Progenitor cell of endocrine pancreas (in vitro differentiated cells): ENCODE measurements around the genes CXCL5 and CXCL10.

GRCh38 chr4:73200598-73201146, 57.9 kb downstream of the ANKRD17 start:
- PRO-cap, result no peak

DNA sequence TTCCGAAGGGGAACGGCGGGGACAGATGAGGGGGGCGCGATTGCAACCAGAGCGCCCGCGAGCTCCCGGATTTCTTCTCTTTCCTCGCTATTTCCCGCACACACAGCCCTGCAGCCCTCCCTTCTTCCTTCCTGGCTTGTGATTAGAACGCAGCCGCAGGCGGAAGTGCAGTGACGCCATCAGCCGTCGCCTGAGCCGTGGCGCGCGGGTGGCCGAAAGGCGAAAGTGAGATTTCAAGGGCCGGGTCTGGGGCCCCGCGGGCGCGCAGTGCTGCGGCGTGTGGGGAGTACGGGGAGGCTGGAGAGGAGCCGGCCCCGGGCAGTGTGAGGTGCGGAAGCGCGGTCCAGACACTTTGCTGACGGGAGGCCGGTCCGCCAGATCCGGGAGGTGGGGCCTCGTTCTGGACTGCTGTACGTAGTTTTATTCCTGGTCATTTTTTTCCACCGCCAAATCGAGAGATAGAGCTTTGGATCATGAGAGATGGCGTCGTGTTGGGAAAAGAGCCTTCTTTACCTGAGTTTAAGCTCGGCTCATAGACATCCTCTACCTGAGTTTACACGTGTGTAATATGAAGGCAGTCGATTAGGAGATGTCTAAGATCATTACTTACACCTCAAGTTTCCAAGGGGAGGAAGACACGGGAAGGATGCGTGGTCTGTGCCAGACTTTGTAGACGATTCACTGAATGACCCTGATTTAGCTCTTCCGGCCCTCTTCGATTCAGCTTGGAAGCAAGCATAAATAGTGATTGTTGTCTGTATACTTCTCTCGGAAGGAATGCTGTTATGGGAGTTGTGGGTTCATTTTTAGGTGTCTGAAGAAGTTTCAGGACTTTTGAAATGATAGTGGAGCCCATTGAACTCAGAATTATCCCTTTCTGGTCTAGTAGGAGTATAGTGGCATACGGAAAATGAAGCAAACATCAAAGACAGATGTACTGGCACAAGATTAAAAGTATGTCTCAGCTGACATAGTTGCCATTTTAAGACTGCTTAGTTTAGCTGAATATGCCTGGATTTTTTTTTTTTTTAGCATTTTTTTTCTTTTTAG, 726 bp upstream of the ANKRD17 start:
- PRO-cap, result bidirectional peak, plus-strand start at position 278 of the sequence, minus-strand start at position 149 of the sequence; bidirectional peak, plus-strand start at position 767 of the sequence, minus-strand start at position 687 of the sequence

DNA sequence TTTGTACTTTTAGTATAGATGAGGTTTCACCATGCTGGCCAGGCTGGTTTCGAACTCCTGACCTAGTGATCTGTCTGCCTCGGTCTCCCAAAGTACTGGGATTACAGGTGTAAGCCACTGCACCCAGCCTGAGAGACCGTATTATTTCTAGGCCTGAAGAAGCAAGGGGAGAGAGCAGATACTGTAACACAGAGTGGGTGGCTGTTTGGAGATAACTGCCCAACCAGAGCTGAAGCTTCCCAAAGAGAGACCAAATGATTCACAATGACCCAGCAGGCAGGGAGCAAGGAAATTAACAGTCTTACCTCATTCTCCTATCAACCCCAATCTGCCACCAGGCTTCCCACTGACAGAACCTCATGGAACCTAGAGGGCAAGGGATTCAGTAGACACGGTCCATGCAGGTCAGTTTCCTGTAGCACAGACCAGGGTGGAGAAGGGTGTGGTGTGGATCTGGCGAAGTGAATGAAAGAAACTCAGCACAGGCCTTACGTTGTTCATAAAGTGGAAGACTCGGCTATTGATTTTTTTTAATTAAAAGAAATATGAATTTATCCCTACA, 60.7 kb upstream of the ALB start:
- PRO-cap, result no peak

DNA sequence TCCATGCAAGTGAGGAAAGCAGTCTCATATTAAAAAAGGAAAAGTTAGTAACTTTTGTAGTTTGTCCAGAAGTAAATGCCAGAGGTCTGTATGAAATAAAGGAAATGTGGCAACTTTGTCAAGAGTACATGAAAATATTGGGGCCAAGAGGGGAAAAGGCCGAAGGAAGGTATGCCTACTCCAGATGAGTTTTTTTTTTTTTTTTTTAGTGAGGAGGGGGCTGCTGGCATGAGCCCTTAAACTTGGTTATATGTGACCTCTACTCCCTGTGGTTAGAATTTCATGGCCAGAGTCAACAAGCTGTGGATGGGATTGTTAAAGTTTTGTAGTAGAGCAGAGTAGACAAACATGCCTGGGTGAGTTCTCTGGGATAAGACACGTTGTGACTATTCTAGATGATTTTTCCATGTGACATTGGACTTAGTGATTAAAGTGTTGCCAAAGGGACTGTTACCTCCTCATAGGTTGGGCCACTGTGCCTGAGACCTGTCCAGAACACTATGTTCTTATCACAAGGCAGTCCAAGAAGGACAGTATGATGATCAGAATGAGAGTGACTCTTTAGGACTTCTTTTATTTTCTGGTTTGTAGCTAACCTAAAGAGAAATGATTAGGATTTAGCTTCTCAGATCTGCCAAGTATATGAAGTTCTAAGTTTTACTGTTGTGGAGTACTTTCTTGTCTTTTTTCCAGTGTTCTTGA, 28.8 kb upstream of the ALB start:
- PRO-cap, result no peak

GRCh38 chr4:73403837-73404177, 280 bp upstream of the ALB start:
- PRO-cap, result no peak

DNA sequence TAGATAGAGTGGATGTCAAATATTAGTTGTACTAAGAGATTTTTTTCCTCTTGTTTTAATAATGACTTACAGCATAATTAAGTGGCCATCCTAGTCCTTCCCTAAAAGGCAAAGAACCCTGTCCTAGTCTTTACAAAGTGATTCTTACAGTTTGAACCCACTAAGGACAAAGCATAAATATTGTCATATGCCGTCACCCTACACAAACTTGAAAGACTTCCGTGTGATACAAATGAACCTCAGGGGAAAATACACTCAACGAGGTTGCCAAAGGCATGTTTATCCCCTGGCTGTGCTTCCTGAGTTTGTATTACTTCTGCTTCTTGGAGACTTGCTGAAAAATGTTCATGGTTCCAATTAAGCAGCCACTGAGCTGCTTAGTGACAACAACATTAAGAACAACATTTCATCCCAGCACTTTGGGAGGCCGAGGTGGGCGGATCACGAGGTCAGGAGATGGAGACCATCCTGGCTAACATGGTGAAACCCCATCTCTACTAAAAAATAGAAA, 16.4 kb downstream of the RASSF6 start:
- PRO-cap, result no peak

GRCh38 chr4:73704414-73705045, 35.8 kb upstream of the CXCL8 start:
- PRO-cap, result no peak

- PRO-cap, result unidirectional peak, plus-strand start at chr4:73998580; unidirectional peak, minus-strand start at chr4:73998884
These were observed at the start of gene CXCL5 for GRCh38 chr4:73998157-73999178. Gene CXCL5 (minus strand): TSS chr4:73998677.

DNA sequence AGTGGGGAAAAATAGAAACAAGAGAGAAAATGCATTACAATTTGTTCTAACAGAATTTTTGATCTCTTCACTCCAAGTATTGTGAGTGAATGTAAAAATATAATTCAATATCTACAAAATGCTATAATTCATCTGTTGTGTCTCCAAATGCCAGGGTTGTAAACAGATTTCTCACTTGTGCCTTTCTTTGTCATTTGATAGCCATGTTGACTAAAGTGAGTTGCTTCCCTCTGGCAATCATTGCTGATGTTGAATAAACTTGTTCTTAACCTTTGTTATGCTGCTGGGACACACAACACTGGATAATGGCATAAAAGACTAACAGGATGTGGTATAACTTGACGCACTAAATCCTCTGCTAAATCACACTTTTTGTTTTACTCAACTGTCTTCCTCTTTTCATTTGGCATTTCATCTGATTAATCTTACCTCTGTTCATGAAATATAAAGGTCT, 17.5 kb upstream of the CXCL5 start:
- PRO-cap, result no peak

GRCh38 chr4:74079220-74079536, 19.8 kb downstream of the CXCL2 start:
- PRO-cap, result no peak

DNA sequence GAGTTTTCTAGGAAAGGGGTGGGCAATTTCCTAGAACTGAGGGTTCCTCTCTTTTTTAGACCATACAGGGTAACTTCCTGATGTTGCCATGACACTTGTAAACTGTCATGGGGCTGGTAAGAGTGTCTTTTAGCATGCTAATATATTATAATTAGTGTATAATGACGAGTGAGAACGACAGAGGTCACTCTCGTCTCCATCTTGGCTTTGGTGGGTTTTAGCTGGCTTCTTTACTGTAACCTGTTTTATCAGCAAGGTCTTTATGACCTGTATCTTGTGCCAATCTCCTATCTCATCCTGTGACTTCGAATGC, 2.7 kb downstream of the CXCL2 start:
- PRO-cap, result no peak

- PRO-cap, result no peak
These were observed 8.9 kb downstream of the MTHFD2L start for GRCh38 chr4:74166444-74167590.

- PRO-cap, result no peak
These were observed 15.4 kb downstream of the PARM1 start for GRCh38 chr4:74948245-74948826.

GRCh38 chr4:75180724-75181918, 248.2 kb downstream of the PARM1 start:
- PRO-cap, result no peak

- PRO-cap, result no peak
These were observed 4.6 kb downstream of the USO1 start for GRCh38 chr4:75729062-75729390.

DNA sequence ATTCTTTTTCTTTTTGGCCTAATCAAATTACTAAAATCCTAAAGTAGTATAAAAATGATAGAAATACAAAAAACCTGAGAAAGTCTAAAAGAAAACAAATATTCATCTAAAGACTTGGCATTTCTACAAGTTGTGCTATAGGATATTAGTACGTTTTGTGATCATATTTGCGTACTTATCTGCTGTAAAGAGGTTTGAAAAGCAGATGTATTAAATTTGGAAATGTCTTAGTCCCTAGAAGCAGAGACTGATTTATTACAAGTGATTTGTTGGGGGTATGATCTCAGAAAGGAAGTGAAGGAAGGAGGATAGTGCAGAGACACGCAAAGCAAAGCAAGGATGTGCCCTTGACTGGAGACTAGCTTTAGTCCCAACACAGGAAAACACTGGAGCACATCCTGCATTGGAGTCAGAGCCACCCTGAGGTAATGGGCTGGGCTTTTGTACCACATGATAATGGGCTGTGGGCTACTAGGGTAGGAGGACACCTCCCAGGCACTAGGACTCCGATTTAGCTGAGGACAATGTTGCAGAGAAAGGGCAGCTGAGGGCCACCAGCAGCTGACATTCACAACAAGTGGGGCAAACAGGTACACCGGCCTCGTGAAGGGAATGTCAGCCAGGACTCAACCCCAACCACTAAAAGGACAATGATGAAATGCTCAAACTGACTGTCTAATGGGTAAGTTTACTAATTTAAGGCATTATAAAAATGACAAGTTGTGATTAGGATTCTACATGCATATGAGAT, 10.3 kb downstream of the SDAD1 start:
- PRO-cap, result no peak

DNA sequence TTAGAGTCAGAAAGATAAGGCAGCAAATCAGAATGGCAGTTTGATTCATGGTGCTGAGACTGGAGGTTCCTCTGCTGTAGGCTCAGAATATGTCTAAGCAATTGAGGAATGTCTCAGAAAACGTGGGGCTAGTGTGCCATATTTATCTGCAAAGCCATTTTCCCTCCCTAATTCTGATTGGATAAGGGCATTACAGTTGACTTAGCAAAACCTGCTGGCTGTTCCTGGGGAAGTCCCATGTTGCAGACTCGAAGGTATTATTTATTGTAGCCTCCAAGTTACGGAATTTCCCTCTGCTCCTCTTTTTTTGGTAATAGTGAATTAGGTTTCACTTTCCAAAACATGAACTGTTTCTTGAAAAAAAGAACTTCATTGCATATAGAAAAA, at the start of gene CXCL10:
TSS of gene CXCL10 (minus strand) at position 115 of the 387 bp plus-strand sequence.
- PRO-cap, result no peak

GRCh38 chr4:76087250-76087522, 12.7 kb downstream of the ART3 start:
- PRO-cap, result no peak

- PRO-cap, result no peak
These were observed 1.3 kb downstream of the SCARB2 start for GRCh38 chr4:76212466-76212667.

GRCh38 chr4:76238185-76238564, 13.3 kb upstream of the FAM47E start:
- PRO-cap, result no peak